ENCODE data around the genes LRP3 and PDCD2L.

- PRO-cap, result no peak
Measured at GRCh38 chr19:33055576-33055893, 9.2 kb downstream of the RHPN2 start.

- PRO-cap, result unidirectional peak, plus-strand start at chr19:33194292
Measured at GRCh38 chr19:33193735-33194918, at the start of gene LRP3. Gene LRP3, plus strand, starts transcription at chr19:33194330.

DNA sequence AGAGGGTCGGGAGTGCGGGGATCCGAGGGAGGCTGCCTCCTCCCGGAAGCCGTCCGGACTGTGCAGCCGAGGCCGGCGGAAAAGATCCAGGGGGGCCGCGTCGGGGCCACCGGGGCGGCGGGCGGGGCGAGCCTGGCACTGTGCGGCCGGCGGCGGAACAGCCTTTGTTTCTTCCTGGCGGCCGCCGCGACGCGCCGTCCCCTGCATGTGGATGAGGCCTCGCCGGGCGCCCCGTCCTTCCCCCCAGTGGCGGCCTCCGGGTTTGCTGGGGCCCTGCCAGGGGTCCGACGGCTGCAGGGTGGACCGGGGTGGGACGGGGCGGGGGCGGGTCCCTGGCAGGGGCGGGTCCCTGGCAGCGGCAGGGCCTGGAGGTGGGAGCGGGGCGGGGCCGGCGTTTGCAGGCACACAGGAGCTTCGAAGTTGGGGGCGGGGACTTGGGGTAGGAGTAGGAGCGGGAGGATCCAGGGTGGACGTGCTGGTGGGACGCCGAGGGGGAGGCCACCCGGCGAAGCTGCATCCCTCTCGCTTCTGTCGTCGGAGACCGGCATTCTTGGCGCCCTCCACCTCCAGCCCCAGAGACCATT, 1.2 kb upstream of the SLC7A10 start:
- PRO-cap, result no peak

DNA sequence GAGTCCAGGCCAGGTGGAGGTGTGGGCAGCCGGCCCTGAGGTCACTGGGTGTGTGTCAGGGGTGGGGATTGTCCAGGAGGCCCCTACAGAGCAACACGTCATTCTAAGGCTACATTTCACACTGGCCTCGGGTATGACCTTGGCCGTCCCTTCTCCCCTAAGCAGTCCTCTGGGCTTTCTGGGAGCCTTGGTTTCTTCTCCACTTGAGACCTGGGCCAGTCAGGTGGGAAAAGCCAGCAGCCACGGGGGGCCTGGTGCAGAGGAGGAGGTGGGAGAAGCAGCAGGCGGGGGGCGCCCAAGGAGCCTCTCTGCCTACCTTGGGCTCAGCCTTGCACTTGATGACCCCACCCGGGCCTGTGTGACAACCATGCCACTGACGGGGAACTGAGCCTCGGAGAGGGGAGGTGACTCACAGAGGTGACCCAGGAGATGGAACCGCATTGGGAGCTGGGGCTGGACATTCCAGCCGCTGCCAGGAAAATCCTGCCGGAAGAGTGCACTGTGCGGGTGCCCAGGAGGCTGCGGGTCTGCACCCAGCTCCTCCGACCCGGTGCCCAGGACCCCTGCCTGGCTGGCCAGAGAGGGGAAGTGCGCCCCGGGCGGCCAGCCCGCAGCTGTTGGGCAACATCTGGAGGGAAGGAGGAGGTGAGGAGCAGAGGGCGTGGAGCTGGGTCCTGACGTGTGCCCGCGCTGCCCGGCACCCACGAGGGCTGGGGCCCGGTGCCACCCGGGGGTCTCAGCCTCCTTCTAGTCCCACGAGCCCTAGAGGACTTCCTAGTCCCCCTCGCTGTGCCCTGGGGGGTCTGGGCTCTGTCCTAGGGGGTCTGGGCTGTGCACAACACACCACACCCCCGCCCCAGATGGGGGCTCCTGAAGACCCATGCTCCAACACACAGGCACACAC, 23.4 kb upstream of the SLC7A10 start:
- PRO-cap, result no peak

DNA sequence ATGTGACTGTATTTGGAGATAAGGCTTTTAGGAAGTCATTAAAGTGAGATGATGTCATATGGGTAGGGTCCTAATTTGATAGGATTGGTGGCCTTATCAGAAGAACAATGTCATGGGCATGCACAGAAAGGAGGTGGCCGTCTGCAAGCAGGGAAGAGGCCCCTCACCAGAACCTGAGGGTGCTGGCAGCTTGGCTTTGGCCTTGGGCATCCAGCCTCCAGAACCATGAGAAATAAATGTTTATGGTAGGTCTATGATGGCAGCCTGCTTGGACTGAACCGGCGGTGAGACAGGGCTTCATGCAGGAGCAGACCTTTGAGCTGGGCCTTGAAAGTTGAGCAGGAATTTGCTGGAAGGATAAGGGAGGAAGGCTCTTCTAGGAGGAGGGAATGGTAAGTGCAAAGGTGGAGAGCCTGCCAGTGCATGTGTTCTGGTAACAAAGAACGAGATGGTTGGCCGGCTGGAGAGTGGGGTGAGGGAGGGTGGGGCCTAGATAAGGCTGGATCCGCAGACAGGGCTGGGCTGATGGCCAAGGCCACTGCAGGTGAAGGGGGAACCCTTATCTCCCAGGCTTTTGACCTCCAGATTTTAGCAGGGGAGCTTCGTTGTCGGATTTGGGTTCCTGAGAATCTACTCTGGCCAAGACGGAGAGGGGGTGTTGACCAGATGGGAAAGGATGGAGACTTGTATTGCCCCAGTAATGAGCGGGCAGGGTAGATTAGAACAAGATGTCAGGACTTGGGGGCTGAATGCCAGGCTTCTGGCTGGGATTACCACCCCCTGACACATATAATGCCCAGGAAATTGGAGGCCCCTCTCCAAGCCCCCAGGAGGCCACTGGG, 2.9 kb upstream of the CEBPA start:
- PRO-cap, result no peak

DNA sequence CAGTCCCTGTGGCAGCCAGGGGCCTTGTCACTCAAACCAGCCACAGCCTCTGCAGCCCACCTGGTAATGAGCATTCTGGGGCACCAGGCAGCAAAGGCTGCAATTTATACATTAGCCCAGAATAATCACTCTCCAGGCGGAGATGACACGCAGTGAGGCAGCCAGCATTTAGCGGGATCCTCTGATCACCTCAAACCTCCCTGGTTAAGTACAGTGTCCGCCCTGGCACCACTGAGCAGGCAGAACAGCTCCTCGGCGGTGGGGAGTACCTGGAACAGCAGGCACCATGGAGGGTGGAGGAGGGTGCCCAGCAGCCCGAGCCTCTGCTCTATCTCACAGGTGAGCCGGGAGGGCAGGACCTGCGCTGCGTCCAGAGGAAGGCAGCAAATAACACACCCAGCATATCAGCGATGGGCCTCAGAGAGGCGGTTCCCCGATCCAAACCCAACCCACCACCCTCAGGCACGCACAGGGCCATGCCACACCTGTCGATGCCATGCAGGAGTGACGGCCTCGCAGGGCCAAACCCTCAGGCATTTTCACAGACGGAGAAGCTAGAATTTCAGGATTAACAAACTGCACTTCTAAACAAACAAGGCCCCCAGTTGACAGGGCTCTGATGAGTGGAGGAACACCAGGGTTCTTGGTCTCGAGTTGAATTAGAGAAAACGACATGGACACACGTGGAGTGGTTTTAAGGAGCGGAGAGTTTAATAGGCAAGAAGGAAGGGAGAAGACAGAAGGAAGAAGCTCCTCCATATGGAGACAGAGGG, 11.8 kb downstream of the PEPD start:
- PRO-cap, result no peak

- PRO-cap, result no peak
Measured at GRCh38 chr19:33622426-33623316, 918 bp downstream of the CHST8 start.

GRCh38 chr19:33796212-33796773, 377 bp upstream of the KCTD15 start:
- PRO-cap, result bidirectional peak, plus-strand start at chr19:33796683, minus-strand start at chr19:33796523

DNA sequence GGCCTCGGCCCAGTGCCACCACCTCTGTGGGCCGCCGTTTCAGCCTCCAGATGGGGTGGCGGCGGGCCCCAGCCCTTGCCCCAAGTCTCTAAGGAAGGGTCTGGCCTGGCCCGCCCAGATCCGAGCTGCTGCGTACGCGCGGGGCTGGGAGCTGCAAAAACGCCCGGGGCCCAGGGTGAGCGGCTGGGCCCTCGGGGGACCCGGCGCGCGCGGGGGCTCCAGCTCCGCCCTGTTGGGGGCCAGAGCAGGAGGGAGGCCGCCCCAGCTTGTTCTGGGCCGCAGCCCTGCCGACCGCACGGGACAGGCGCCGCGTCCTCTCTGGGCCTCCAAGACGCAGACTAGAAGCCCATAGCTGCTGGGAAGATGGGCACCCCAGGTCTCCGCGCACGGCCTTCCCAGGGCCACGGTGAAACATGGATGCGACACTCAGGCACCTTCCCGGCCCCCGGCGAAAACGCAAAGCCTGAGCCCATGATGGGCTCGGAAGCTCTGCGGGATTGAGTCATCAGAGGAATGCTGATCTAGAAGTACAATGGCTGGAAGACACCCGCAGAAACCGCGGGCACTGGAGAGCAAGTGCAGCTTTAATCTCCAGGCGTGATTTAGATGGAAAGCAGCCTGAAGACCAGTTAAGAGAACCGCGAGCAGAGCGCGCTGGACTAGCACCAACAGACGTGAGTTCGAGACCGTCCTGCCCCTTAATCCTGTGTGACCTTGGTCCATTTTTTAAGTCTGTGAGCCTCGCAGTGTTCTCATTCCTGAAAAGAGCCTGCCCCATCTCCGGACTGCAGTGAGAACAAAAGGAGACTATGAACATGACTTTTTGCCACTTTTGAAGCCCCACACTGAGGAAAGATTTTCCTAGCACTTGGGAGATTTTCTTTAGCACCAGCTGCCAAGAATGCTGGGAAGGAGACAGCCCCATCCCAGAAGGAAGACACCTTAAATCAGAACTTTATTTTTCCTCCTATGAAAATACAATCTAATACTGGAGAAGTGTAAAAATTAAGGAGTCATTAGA, 110.4 kb downstream of the KCTD15 start:
- PRO-cap, result unidirectional peak, minus-strand start at position 320 of the sequence

DNA sequence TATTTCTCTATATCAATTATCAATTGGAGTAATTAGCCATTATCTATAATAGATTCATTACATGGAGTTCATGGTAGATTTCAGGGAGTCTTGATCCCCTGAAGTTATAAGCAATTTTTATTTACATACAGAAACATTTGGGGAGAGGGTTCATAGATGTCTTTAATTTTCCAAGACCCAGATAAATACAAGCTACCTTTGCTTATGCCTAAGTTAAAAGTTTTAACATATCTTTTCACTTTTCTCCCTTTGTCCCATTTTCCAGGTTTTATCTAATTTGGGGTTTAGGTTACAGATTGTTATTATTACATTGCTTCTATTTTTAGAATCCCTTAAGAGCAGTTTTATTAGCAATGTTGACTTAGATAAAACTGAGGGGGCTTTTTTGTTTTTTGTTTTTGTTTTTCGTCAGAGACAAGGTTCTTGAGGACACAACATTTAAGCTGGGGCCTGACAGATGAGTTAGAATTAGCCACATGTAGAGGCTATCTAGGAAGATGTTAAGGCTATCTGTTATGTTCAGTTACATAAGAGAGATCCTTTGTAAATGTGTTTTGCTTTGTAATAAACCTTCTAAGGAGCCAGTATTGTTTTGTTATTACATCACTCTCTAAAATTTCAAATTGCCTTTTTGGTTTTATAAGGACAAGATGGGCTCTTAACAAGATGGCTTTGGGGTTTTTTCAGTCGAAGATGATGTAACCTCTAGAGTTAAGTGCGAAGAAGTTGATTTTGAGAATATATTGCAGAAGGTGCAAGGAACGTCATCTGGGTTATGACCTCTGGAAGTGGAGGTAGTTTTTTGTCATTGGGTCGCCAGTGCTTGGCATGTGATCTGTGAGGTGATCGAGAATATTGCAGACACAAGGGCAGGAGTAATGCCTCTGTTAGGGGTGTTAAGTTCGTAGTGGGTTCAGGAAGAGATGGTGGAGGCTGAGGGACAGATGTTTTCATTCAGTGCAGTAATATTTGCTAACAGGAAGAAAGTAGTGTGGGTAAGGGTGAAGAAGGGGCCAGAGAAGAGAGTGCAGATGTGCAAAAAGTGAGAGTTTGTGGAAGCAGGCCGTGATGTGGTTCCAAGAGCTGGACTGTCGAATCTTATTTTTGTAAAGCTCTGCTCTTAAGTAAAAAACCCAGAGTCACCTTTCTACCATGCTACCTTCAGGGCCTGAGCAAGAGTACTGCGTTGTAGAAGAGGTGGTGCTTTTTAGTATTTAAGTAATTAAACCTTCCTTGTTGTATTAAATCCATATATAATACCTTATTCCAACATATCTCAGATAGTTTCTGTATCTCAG, 12.6 kb downstream of the LSM14A start:
- PRO-cap, result no peak

GRCh38 chr19:34299588-34299954, 45.2 kb downstream of the GARRE1 start:
- PRO-cap, result no peak

GRCh38 chr19:34309611-34310204, 55.3 kb upstream of the GPI start:
- PRO-cap, result no peak

GRCh38 chr19:34337720-34338148, 27.3 kb upstream of the GPI start:
- PRO-cap, result no peak

GRCh38 chr19:34403756-34404516, at the start of gene PDCD2L:
Gene PDCD2L, plus strand, starts transcription at chr19:34404399.
- PRO-cap, result bidirectional peak, plus-strand start at chr19:34404412, minus-strand start at chr19:34404290

GRCh38 chr19:35011211-35011661, 11.1 kb downstream of the GRAMD1A start:
- PRO-cap, result no peak

- PRO-cap, result no peak
Measured at GRCh38 chr19:35031973-35032229, 1.6 kb downstream of the SCN1B start.

- PRO-cap, result no peak
Measured at GRCh38 chr19:35037946-35038575, 3.5 kb upstream of the HPN start.

- PRO-cap, result no peak
Measured at GRCh38 chr19:35038757-35039712, 2.5 kb upstream of the HPN start.

GRCh38 chr19:35043347-35043969, 1.9 kb downstream of the HPN start:
- PRO-cap, result no peak

DNA sequence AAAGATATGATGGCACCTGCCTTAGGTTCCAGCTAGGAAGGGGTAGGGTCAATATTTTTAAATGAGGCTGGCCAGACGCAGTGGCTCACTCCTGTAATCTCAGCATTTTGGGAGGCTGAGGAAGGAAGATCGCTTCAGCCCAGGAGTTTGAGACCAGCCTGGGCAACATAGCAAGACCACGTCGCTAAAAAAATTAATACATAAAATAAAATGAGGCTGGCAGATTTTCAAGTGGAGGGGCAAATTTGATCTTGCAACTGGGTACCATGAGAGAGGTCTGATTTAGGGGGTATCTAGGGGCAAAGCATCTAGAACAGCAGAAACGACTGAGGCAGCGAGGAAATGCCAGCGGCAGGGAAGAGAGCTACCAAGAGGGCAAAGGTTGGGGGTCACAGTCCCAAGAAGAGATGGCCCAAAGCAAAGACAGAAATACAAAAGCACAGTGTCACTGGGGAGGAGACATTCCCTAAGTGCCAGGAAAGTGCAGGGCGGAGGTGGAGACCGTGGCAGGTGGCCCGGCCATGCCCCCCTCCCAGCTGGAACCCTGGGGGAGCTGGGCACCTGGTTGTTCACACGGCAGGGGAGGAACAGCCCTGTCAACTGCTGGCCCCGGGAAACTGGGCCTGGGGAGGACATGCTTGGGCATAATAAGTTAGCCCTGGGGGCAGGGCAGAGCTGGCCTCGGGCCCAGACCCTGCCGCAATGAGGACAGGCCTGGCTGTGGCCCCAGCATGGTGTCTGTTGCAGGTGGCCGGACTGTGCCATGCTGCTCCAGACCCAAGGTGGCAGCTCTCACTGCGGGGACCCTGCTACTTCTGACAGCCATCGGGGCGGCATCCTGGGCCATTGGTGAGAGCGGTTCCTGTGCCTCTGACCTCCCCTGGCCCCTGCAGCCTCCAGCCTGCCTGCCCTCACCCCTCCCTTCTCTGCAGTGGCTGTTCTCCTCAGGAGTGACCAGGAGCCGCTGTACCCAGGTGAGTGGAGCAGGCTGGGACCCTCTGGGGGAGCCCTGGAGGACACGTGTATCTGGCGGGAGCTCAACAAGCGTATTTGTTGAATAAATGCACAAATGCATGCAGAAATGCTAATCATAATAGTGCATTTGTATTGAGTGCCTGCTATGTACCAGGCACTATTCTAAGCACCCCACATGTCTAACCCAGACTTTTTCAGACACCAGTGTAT, 7.4 kb downstream of the HPN start:
- PRO-cap, result unidirectional peak, minus-strand start at position 619 of the sequence

Data from right cardiac atrium (tissue), 1 donor.